ENCODE results near the genes RASA3 and CHAMP1.

DNA sequence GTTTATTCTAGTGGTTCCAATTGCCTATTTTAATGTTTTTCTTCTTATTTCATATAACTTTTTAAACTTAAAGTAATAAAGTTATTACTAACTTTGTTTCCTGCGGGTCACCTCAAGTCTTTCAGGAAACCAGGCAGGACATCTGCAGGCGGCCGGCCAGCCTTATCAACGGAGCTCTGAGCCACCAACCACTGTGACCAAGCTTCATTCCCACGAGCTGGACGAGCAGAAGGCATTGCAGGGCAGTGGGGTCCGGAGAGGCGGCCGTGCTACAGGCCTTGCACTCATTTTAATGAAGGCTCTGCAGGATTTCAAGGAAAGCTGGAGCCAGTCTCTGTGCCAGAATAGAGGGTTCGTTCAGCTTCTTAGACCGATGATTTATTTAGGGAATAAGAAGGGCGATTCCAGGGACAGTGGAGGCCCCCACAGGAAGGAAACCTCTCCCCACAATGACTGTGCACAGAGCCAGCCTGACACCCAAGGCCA, 75.2 kb downstream of the RASA3 start:
- RRBS, result no CpG with 5 or more reads among the region's 12 CpGs

DNA sequence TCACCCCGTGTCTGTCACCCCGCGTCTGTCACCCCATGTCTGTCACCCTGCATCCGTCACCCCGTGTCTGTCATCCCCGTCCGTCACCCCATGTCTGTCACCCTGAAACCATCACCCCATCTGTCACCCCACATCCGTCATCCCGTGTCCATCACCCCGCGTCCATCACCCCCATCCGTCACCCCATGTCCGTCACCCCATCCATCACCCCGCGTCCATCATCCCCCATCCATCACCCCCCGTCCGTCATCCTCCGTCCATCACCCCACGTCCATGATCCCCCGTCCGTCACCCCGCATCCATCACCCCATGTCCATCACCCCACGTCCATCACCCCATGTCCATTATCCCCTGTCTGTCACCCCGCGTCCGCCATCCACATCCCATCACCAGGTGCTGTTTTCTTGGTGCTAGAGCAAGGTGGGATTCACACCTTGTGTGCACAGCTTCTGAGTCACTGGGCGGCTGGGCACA, 24.2 kb downstream of the RASA3 start:
- RRBS, result no CpG with 5 or more reads among the region's 27 CpGs

GRCh38 chr13:114132229-114133141, at the start of gene RASA3:
TSS of gene RASA3 (minus strand) at chr13:114132623.
- RRBS, result 2% methylated on average over 59 of the region's 107 CpGs

DNA sequence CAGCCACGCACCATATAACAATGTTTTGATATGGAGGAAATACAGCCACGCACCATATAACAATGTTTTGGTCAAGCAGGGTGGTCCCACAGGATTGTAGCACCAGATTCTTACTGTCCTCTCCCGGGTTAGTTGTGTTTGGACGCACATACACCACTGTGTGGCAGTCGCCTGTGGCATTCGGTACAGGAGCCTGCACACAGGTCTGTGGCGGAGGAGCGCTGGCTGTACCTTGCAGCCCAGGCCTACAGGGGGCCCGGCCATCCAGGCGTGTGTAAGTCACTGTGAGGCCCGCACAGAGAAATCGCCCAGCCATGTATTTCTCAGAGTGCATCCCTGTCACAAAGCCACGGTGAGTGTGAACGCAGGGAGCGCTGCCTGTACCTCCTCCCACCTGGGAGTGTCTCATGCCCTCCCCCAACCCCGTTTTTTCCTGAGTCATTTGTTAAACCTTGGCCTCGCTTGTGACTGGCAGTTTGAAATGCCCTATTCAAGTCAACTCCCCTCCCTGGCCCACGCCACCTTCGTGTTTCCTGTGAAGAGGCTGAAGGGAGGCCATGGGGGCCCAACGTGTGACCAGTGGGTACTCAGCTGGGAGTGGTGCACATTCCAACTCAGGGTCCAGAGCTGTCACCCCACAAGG, 11.4 kb upstream of the RASA3 start:
- RRBS, result 17% methylated on average over 1 of the region's 20 CpGs

GRCh38 chr13:114167903-114168289, 11.2 kb upstream of the CFAP97D2 start:
- RRBS, result no CpG with 5 or more reads among the region's 4 CpGs

DNA sequence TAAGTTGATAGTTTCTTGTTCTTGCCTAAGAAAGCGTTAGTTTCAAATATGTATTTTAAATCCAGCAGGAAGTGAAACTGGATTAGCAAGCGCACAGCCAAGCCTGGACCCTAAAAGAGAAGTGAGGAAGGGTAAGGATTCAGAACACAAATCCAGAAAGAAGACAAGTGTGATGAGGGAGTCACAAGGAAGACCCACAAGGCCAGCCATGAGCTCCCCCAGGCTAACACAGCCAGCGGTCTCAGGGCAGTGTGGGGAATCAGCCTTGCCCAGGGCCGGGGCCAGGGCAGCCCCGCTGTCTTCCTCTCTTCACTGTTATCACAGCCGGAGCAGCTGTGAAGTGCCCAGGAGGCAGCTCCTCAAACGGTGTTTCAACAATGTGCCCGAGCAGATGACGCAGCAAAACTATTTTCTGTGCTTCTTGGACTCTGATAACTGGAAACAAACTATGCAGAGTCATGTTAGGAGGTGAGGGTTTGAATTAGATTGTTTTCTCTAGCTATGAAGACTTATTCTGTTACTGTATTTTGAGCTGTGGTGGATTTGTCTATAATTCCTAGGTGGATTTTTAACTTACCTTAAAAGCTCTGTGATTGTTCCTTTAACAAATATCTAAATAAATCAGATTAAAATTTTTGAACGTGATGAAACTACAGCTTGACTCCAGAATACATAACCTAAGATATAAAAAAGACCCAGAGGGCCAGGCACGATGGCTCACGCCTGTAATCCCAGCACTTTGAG, 12.1 kb upstream of the CDC16 start:
- RRBS, result no CpG with 5 or more reads among the region's 12 CpGs

GRCh38 chr13:114228139-114228607, 6.5 kb upstream of the CDC16 start:
- RRBS, result no CpG with 5 or more reads among the region's 12 CpGs

DNA sequence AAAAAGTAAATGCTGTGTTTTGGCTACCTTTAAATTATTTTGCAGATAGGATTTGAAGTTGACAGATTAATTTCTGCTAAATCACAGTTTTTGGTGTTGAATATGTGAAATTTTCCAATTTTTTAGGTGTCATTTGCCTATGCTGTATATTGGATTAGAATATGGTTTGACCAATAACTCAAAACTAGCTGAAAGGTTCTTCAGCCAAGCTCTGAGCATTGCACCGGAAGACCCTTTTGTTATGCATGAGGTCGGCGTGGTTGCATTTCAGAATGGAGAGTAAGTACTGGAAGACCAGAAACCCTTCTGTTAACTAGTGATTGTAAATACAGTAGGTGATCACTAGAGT, 22.2 kb downstream of the CDC16 start:
- RRBS, result no CpG with 5 or more reads among the region's 3 CpGs

- RRBS, result 2% methylated on average over 51 of the region's 112 CpGs
Measured at GRCh38 chr13:114314059-114315315, at the start of gene CHAMP1. TSS of gene CHAMP1 (plus strand) at chr13:114314503.

All from HTR-8/SVneo (cell line).